SUDHL5 (cell line): ENCODE measurements around a stretch of chr2.

- PRO-cap, result no peak
Observed at GRCh38 chr2:54569690-54570526, 113.8 kb downstream of the SPTBN1 start.

GRCh38 chr2:54606562-54606947 lies 116.9 kb upstream of the EML6 start:
- PRO-cap, result no peak

- PRO-cap, result no peak
Observed at GRCh38 chr2:54625853-54626316, 97.6 kb upstream of the EML6 start.

DNA sequence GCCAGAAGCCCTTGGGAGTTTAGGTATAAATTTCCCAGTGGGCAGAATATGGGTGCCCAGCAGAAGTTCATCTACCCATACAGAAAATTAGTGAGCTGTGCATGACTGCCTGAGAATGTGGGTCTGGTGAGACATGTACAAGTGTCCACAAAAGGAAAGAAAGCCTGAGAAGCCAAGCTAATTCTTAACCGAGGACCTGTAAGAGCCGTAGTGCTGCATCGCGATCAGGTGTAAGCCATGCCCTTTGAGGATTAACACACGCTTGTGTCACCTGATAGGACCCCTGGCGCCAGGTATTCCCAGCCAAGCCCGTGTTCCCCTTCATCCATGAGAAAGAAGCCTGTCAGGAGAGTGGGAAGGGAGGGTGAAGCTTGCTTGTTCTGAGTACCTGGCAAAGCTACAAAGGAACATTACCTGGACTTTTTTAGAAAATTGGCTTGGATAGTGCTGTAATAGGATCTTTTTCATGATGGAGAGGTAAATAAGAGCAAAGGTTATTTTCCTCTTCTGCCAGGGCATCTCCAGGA lies 90.6 kb upstream of the EML6 start:
- PRO-cap, result no peak

DNA sequence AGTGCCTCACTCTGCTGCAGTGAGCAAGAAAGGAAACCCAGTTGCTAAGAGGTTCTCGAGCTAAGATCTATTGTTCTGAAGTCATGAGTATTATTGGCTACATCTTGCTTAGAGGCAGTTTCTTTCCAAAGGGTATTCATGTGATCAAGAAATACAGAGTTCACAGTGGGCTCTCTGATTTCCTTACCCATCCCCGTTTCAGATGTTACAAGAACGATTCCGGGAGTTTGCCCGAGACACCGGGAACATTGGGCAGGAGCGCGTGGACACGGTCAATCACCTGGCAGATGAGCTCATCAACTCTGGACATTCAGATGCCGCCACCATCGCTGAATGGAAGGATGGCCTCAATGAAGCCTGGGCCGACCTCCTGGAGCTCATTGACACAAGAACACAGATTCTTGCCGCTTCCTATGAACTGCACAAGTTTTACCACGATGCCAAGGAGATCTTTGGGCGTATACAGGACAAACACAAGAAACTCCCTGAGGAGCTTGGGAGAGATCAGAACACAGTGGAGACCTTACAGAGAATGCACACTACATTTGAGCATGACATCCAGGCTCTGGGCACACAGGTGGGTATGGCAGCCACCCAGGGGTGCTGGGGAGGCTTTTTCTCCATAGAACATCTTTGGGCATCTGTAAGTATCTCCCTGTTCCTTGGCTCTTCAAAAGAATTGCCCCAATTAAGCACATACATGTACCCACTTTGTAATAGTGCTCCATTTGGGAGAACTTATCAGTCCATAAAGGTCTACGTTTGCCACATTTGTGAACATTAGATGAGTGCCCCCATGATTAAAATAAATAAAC lies 73.8 kb upstream of the EML6 start:
- PRO-cap, result no peak

- PRO-cap, result bidirectional peak, plus-strand start at chr2:54723135, minus-strand start at chr2:54722959
Observed at GRCh38 chr2:54722560-54723041, 861 bp upstream of the EML6 start.

GRCh38 chr2:54955526-54956179 lies 94.6 kb downstream of the RTN4 start:
- PRO-cap, result no peak

- PRO-cap, result no peak
Observed at GRCh38 chr2:54960092-54960526, 90.1 kb downstream of the RTN4 start.

GRCh38 chr2:54980609-54981428 lies 69.4 kb downstream of the RTN4 start:
- PRO-cap, result no peak

- PRO-cap, result no peak
Observed at GRCh38 chr2:54982403-54982858, 67.8 kb downstream of the RTN4 start.

- PRO-cap, result no peak
Observed at GRCh38 chr2:55024040-55024495, 26.2 kb downstream of the RTN4 start.

DNA sequence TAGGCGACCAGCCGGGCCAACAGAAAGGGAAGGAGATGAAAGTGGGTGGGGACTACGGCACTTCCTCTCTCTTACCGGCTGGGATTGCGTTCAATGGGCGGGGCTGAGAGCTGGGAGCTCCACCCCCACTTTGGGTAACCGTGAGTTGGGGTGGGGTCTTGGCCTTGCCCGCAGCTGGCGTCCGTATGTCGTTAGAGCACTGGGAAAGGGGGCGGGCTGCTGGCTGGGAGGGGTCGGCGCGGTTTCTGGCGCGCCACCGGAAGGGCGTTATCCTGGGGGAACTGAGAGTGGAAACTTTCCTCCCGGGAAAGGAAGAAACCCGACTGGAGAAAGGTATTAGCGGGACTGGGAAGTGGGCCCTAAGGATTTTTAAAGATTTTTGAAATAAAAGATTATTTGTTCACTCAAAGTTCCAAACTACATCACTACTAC lies 407 bp upstream of the RTN4 start:
- PRO-cap, result bidirectional peak, plus-strand start at position 93 of the sequence, minus-strand start outside the sequence

DNA sequence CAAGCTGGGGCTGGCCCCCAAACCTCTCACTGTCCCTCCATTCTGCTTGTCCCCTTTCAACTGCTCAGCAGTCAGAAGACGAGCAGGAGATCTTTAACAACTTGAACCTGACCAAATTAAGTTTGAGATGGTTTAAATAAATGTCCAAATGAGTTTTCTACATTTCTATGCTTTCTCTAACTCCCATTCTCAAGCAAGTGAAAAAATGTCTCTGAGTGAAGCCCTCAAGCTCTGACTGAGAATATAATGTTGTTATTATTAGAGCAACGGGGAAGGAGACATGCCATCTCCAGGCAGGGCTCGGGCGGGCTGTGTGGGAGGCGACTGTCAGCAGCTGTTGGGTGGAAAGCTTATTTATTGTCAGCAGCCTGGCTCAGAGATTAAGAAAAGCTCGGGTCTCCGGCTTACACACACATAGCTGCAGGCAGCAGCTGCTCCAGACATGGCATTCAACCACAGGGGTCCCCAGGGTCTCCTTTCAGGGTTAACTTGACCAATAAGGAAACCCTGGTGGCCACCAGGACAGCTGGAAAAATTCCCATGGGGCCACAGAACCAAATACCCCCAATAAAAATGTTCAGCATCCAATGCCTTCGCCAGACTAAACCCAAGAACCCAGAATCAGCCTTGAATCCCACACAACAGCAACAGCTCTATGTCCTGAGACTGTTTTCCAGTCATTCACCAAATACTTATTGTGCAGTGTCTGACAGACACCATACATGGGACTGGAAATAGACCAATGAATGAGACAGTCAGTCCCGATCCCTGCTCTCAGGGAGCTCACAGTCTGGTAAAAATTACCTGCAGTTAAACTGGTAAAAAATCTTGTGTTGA lies 70.4 kb upstream of the RTN4 start:
- PRO-cap, result no peak

GRCh38 chr2:55268191-55269094 lies 588 bp downstream of the MTIF2 start:
- PRO-cap, result no peak

DNA sequence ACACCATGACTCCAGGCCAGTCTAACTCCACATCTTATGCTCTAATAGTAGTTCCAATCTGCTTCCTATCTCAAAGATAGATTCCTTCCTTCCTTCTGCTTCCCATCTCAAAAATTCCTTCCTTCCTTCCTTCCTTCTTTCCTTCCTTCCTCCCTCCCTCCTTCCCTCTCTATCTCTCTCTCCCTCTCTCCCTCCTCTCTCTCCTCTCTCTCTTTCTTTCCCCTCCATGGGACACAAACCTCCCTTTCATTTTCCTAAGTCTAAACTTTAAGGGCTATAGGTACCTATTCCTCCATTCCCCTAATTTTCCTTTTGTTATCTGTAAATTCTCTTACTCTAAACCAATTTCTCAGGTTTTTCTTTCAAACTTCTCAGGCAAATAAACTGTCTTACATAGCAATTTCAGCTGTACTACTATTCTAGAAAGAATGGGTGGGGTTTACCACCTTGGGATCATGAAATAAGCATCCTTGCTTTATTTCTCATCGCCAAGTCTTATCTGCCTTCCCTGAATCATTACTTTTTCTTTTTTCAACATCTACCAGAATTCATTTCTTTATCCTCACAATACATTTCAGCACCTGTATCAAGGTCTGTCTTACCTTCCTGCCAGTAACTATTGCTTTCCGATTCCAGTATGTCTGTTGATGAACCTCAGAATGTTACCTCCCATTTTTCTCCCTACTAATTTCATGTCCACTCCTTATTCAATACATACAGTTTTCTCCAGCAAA lies 62.3 kb downstream of the CCDC88A start:
- PRO-cap, result no peak

DNA sequence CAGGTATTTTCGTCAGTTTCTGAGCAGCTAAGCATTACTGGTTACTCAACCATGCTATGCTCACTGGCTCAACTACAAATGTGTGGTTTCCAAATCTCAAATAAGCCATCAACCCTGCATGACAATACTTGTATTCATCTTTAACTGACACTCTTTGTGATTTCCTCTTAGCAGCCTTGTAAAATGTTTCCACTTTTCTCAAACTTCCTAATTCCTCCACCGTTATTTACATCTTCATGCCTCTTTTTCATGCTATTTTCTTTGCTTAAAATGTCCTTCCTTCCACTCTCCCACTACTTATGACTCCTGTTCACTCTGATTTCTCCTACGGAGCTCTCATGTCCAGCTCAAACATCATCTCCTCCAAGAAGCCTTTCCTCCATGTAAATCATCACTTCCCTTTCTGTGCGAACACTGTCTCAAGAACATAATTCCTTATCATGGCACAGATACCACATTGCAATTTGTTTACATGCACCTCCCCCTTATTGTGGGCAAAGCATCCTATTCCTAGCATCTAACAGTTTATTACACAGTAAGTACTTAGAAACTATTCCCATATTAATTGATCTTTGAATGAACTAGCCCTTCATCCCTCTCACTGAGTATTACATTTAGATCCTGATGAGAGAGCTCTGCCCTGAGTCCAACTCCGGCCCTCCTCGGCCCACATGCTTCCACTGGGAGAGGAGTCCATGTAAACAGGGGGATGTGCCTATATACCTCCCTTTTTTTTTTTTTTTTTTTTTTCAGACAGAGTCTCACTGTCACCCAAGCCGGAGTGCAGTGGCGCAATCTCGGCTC lies 10.4 kb downstream of the CCDC88A start:
- PRO-cap, result no peak

DNA sequence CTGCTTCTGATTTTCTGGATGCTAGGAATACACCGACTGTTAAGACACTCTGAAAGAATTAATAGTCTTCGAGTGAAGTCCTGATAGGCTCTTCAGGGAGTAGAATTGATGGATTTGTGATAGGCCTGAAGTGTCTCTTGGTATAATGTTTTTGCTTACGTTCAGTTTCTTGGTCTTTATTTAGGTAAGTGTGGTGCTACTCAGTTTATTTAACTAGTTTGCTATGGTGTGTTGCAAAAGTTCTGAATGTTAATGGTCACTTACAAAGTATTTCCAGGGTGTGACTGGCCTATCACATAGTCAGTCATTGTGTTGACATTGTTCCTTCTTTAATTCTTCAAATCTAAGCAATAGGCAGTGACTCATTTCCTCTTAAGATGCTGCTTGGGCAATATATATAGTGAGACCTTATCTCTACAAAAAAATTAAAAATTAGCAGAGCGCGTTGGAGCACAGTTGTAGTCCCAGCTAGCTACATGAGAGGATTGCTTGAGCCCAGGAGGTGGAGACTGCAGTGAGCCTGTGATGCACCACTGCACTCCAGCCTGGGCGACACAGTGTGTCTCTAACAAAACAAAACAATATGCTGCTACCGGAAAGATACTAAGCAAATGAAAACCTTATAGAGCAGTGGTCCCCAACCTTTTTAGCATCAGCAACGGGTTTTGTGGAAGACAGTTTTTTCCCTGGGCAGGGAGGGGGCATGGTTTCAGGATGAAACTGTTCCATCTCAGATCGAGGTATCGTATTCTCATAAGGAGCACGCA lies 5.8 kb upstream of the CCDC88A start:
- PRO-cap, result no peak

DNA sequence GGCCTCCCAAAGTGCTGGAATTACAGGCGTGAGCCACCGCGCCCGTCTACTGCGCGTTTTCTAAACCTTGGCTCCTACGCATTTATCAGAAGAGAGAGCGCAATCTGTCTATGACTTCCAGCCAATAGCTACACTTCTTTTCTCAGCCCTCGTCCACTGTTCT lies 278 bp upstream of the CFAP36 start:
- PRO-cap, result bidirectional peak, plus-strand start outside the sequence, minus-strand start at position 62 of the sequence

GRCh38 chr2:55625948-55626733 lies 8.7 kb upstream of the PPP4R3B start:
- PRO-cap, result no peak

DNA sequence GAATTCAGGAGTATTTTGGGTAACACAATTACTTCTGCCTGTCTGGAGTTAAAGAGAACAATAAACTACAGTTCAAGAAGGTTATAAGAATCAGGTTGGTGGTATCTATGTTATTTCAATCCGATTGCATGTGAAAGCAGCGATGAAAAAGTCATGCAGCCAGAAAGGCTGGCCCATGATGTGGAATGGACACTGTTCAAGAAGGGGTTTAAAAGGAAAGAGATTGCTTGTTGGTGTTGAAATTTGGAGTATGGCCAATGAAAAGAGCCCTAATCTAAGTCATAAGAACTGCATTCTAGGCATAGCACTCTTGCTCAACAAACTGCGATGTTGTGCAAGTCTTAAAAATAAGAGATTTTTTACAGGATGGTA lies 61.4 kb downstream of the EFEMP1 start:
- PRO-cap, result no peak